H9 (cell line): ENCODE measurements around a stretch of chr1.

- PRO-cap: no peak
These were observed 102.9 kb downstream of the PAX7 start for GRCh38 chr1:18733557-18733941.

DNA sequence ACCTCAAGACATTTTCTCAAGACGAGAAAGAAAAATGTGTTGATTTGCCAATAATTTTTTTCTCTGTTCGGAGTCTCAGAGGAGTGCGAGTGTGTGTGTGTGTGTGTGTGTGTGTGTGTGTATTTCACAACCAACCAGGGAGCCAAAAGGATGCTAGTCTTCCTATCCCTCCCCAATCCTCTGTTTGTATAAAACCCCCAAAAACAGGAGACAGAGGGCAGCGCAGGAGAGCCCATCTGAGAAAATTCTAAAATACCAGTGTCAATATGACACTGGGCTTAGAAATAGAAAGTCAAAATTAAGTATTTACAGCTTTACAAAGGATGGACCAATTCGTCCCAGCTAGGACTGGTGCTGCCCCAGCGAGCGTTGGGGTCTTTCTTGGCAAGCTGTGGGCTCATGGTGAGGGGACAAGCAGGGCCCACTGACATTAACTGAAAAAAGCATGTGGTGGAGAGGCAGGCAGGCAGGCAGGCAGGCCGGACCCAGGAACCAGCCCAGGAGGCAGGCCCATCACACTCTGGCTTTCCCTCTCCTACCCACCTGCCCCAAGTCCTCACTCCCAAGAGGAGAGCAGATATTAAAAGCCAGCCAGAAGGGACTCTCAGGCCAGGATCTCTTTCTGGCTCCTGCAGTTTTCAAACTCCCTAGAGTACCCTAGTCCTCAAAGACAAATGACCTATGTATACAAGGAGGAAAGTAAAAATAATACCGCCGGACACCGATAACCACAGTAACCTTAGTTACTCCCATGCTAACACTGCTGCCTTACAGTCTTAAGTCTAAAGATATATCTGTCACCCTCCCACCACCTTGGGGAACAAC is 3.5 kb upstream of the ALDH4A1 start:
- PRO-cap: no peak

DNA sequence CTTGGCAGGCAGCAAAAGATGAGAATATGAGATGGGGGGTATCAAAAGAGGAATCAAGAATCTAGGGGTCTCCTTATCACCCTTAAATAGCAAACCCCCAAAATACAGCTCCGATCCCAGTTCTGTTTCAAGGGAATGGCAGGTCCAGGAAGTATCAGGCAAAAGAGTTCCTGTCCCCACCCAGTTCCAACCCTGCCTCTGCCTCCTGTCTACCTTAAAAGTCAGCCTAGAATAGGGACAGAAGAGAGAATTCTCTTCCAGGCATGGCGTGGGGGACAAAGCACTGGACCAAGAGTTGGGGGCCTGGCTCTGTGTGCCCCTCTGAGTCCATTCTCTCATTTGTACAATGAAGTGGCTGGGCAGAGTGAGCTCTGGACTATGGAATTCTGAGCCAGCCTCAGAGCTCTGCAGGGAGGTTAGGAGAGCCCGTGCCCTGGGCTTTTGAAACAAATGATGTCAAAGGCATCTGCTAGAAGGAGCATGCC is 12.5 kb upstream of the ALDH4A1 start:
- PRO-cap: no peak

DNA sequence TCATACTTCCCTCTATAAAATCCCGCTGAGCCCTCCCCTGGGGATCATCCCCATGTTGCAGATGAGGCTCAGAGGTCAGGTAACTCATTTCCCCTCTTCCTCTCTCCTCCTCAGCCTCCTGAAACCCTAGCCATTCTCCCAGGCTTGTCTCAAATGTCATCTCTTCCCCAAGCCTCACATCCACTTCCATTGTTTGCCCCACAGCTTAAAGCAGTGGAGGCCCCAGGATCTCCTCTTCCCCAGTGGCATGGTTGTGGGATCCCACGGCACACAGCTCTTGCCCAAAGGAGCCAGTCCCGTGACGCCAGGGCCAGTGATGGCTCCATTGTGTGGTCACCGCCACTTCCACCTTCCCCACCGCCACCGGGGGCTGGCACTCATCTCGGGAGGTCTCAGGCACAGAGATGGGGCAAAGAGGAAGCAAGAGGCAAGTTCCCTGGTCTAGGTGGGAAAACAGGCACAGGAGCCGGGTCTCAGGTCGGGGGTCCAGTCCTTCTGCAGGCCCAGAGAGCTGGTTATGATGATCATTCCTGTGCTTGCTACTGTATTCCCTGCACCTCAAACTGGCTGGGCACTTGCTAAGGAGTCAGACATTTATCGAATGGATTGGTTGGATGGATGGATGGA is 22.9 kb upstream of the ALDH4A1 start:
- PRO-cap: no peak

GRCh38 chr1:18941214-18941826 is 15.2 kb downstream of the IFFO2 start:
- PRO-cap: bidirectional peak, plus-strand start at chr1:18941562, minus-strand start at chr1:18941357

- PRO-cap: no peak
These were observed 120.4 kb upstream of the IFFO2 start for GRCh38 chr1:19076671-19077448.

DNA sequence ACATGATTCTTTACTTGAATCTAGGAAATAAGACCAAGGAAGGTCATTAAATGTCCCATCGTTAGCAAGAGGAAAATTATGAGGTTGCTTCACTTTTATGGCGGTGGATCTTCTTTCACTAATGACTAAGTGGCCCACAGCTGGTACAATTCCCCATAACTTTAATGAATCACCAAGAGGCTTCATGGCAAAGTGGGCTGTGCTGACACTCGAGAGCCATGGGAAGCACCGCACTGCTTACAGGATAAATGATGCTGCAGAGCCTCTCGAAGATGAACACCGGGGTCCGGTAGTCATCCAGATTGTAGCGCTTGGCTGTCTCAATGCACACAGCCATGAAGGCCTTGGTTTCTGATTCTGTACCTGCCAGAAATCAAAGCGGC is 108.8 kb downstream of the UBR4 start:
- PRO-cap: no peak

GRCh38 chr1:19204544-19204894 is 5.5 kb downstream of the UBR4 start:
- PRO-cap: no peak

- PRO-cap: no peak
These were observed 7.8 kb upstream of the UBR4 start for GRCh38 chr1:19217475-19218589.

- PRO-cap: no peak
These were observed 9.1 kb upstream of the UBR4 start for GRCh38 chr1:19218773-19219883.

- PRO-cap: no peak
These were observed 3.7 kb downstream of the AKR7A2 start for GRCh38 chr1:19308140-19308730.

GRCh38 chr1:19338869-19339725 is 27.0 kb downstream of the SLC66A1 start:
- PRO-cap: no peak

- PRO-cap: no peak
These were observed 79.6 kb downstream of the CAPZB start for GRCh38 chr1:19405514-19406431.

- PRO-cap: no peak
These were observed 58.5 kb downstream of the CAPZB start for GRCh38 chr1:19426742-19427335.

- PRO-cap: no peak
These were observed 36.6 kb downstream of the CAPZB start for GRCh38 chr1:19448375-19449457.

GRCh38 chr1:19454288-19455200 is 30.8 kb downstream of the CAPZB start:
- PRO-cap: no peak

- PRO-cap: unidirectional peak, minus-strand start at chr1:19461479
These were observed 24.1 kb downstream of the CAPZB start for GRCh38 chr1:19461341-19461571.

DNA sequence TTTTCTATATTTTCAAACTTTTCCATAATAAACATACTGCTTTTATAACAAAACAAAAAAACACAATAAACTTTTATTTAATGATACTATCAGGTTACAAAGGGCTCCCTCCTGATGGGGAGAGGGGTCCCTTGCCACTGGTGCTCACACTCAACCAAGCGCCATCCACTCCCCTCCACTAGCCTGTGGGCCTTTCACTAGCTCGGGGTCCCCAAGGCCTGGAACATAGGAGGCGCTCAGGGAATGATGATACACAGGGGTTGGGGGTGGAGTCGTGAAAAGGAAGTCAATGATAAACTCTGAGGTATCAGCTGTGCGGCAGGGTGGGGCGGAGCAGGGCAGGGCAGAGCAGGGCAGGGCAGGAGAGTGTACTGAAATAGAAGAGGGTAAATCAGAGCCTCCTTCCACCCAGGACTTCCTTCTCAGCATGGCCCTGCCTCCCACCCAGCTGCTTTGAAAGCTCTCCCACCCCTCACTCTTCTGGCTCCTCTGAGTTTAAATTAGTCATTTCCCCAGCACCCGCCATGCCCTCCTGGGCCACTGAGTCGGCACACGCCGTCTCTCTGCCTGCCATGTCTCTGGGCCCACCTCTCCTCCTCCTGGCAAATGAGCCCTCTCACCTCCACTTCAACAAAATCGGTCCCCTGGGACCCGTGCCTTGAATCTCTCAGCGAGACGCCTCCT is 17.0 kb downstream of the CAPZB start:
- PRO-cap: no peak

DNA sequence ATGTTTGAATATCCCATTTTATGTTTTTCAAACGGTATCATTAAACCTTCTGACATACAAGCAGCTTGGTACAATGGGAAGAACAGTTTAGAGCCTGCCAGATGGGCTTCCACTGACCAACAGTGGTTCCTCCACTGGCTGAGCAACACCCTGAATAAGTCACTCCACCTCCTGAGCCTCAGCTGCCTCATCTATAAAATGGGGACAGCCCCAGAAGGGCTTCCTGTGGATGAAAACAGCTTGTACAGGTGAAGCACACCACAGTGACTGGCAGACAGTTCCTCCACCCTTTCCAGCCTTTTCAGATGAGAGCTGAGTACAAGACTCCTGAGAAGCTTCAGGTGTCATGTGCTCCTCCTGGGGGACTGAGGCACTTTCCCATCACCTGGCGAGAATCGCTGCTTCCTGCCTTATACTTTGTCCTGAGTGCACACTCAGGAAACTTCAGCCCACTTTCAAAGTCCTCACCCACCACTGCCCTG is 2.1 kb downstream of the CAPZB start:
- PRO-cap: no peak

- PRO-cap: no peak
These were observed 622 bp upstream of the NBL1 start for GRCh38 chr1:19643453-19643925.